Measurements from ENCODE around the gene CLASP2.

DNA sequence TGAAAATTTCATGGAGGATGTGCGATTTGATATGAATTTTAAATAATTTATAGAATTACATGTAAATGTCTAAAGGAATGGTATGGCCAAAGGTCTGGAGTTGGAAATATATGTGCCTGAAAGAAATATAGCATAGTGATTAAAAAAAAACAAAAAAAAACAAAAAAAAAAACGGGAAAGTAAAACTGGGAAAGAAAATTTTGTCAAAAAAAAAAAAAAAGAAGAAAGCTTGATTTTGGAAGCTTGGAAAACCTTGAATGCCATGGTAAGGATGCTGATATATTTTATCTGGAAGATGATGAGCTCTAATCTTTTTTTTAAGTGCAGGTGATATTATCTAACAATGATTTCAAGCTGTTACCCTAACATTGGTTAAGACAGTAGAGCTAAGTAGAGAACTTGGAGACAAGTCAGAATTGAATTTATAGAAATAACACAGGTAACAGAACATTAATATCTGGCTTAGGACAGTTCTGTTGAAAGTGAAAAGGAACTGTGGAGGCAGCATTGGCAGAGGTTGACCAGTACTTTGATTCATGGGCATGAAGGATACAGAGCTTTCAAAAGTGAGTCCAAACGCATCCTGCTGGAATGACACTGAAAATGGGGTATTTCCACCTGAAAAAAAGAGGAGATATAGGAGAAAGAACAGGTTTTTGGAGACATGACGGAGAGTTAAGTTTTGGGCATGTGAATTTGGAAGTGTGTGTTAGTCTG, 27.9 kb downstream of the RBMS3 start:
- PRO-cap: no peak
CAGE:
- cytosol, long polyA minus RNA: no peak
- cytosol, long polyA plus RNA: no peak
- long polyA plus RNA: no peak
- nucleus, long polyA minus RNA: no peak
- nucleus, long polyA plus RNA: no peak

- PRO-cap: no peak
CAGE:
- cytosol, long polyA minus RNA: no peak
- cytosol, long polyA plus RNA: no peak
- long polyA plus RNA: no peak
- nucleus, long polyA minus RNA: no peak
- nucleus, long polyA plus RNA: no peak
These were observed 280.9 kb upstream of the TGFBR2 start for GRCh38 chr3:30325404-30325964.

- PRO-cap: bidirectional peak, plus-strand start at chr3:30342580, minus-strand start at chr3:30342461
CAGE:
- cytosol, long polyA minus RNA: no peak
- cytosol, long polyA plus RNA: no peak
- long polyA plus RNA: no peak
- nucleus, long polyA minus RNA: start-site peak on the minus strand at chr3:30342412-30342477, 37 reads; start-site peak on the plus strand at chr3:30342580-30342650, 34 reads
- nucleus, long polyA plus RNA: no peak
These were observed 264.0 kb upstream of the TGFBR2 start for GRCh38 chr3:30342352-30342869.

- PRO-cap: no peak
CAGE:
- cytosol, long polyA minus RNA: no peak
- cytosol, long polyA plus RNA: no peak
- long polyA plus RNA: no peak
- nucleus, long polyA minus RNA: no peak
- nucleus, long polyA plus RNA: no peak
These were observed 180.2 kb upstream of the TGFBR2 start for GRCh38 chr3:30426096-30426632.

DNA sequence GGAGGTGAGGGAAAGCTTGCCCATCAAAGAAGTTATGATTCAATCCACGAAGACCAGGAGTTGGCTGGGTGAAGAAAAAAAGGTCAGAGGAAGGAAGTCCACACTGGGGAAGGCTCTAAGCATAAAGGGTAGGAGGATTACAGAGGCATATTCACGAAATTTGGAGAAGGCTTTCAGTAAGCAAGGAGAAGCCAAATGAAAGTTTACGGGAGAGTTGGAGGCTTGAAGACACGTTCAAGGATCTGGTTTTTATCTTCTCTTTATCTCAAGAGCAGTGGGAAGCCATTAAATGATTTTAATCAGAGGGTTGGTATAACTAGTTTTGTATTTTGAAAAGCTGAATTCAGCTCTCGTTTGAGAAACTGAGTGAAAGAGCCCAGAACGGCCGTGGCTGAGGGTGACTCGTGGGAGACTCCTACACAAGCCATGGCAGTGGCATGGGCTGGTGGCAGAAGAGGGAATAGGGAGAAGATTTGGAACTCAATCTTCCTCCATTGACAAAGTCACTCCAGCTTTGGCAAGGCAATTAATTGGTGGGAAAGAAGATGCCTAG, 1.7 kb upstream of the TGFBR2 start:
- PRO-cap: no peak
CAGE:
- cytosol, long polyA minus RNA: no peak
- cytosol, long polyA plus RNA: no peak
- long polyA plus RNA: no peak
- nucleus, long polyA minus RNA: no peak
- nucleus, long polyA plus RNA: no peak

GRCh38 chr3:31461975-31462728, 70.6 kb upstream of the STT3B start:
- PRO-cap: no peak
CAGE:
- cytosol, long polyA minus RNA: no peak
- cytosol, long polyA plus RNA: no peak
- long polyA plus RNA: no peak
- nucleus, long polyA minus RNA: no peak
- nucleus, long polyA plus RNA: no peak

DNA sequence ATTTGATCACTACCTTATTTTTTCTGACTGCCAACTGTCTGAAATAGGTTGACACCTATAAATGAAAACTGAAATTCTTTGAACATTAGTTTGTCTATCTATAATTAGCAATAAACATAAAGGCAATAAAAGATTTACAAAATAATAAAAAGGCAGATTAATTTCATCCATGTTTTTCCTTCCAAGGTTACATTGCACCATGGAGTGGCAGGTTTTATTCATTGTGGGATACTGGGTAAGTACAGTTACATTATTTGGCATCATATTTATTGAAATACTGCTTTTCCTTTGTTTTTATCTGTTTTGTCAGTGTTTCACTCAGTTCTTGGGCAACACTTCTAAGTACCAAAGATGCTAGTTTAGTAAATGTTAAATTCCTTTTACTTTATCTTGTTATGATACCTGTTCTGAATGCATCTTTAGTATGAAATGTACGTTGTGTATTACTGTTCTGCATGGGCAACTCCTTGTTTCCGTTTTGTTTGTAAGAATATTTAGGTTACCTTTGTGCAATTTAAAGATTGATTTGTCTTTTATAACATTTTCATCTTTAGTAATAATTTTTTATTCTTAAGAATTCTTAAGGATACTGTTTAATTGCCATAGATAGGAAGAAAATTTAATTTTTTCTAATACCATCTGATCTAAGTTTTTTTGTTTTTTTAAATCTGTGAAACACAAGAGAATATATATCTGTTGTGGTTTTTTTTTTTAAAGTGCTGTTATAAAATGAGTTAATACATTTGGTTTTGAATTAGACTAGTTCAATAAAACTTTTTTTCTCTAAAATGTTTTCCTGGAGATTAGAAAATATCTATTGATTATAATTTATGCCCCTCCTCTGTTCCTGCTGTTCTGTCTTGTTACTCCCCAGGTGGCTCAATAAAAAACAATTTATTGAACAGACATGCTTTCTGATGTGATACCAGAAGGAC, 85.3 kb downstream of the STT3B start:
- PRO-cap: no peak
CAGE:
- cytosol, long polyA minus RNA: no peak
- cytosol, long polyA plus RNA: no peak
- long polyA plus RNA: no peak
- nucleus, long polyA minus RNA: no peak
- nucleus, long polyA plus RNA: no peak

DNA sequence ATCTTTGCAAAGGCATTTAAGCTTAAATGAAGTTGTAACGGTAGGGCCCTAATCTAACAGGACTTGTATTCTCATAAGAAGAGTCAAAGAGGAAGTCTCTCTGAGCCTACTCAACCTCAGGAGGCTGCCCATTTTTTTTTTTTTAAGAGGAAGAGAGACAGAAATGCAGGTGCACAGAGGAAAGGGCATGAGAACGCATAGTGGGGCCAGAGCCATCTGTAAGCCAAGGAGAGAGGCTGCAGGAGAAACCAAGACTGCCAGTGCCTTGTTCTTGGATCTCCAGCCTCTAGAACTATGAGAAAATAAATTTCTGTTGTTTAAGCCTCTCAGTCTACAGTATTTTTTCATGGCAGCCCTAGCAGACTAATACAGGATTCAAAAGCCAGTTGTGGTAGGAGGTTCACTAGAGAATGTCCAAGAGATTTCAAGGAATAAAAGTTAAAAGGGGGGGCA, 28.5 kb downstream of the ZNF860 start:
- PRO-cap: no peak
CAGE:
- cytosol, long polyA minus RNA: no peak
- cytosol, long polyA plus RNA: no peak
- long polyA plus RNA: no peak
- nucleus, long polyA minus RNA: no peak
- nucleus, long polyA plus RNA: no peak

- PRO-cap: no peak
CAGE:
- cytosol, long polyA minus RNA: no peak
- cytosol, long polyA plus RNA: no peak
- long polyA plus RNA: no peak
- nucleus, long polyA minus RNA: no peak
- nucleus, long polyA plus RNA: no peak
These were observed 31.3 kb downstream of the CMTM7 start for GRCh38 chr3:32422910-32423484.

DNA sequence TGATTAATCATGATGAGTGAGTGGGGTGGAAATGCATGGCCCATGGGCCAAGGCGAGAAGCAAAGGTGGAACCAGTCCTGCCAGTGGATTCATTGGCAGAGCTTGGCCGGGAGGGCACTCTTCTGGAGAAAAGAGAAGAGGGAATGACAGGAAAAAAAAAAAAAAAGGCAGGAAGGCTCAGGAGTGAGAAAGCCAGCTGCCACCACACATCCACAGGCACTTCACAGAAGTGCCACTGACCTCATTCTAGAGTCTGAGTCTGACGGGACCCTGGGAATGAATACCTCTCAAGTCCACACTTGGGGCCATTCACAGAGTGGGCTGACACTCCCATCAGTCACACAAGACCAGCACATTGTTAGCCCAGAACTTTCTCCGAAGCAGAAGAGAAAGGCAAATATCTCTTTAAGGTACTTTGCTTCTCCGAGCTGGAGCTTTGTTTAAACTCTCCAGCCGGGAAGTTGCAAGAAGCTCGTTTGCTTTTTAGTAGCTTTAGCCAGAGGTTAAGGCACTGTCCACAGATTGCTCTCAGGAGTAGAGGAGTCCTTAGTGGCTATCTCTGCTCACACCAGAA, 53.9 kb downstream of the CMTM6 start:
- PRO-cap: no peak
CAGE:
- cytosol, long polyA minus RNA: no peak
- cytosol, long polyA plus RNA: no peak
- long polyA plus RNA: no peak
- nucleus, long polyA minus RNA: no peak
- nucleus, long polyA plus RNA: no peak

GRCh38 chr3:32453901-32454829, 48.5 kb downstream of the CMTM6 start:
- PRO-cap: no peak
CAGE:
- cytosol, long polyA minus RNA: no peak
- cytosol, long polyA plus RNA: no peak
- long polyA plus RNA: no peak
- nucleus, long polyA minus RNA: no peak
- nucleus, long polyA plus RNA: no peak

DNA sequence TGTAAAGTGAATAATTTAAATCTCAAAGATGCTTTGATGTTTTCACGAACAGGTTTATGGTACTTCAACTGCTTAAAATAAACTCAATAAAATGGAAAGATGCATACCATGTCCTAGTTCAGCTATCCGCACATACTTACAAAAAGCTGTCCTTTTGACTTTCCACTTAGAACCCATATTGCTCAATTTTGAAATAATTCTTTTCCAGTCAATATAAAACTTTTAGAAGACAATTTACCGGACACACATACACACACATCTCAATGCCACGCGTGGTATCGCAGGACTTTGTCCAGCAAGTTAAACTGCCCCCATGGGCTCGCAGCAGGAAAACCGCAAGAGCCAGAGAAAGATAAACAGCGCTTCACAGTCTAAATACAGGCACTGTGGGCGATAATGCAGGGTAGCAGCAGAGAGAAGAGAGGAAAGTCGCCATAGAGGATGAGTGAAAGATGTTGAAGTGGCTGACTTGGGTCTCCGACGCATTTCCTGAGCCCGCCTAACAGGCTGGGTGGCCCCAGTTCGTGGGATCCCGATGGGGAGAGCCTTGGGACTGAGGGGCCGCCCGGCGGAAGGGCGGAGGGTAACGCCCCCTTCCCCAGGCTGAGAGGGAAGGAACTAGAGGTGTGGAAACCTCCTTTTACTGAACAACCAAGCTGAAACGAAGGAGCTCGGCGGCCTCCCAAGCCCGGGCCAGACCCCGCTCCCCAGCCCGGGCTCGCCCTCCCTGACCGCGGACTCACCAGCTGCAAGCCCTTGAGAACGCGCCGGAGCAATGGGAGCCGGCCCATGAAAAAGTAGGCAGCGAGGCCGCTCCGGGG, 577 bp downstream of the CMTM6 start:
- PRO-cap: unidirectional peak, plus-strand start at position 327 of the sequence; unidirectional peak, plus-strand start at position 384 of the sequence
CAGE:
- cytosol, long polyA minus RNA: no peak
- cytosol, long polyA plus RNA: no peak
- long polyA plus RNA: no peak
- nucleus, long polyA minus RNA: start-site peak on the plus strand centred at position 636 of the sequence, 6 bp wide, 6 reads
- nucleus, long polyA plus RNA: no peak

- PRO-cap: bidirectional peak, plus-strand start at chr3:33114647, minus-strand start at chr3:33114429
CAGE:
- cytosol, long polyA minus RNA: no peak
- cytosol, long polyA plus RNA: no peak
- long polyA plus RNA: no peak
- nucleus, long polyA minus RNA: no peak
- nucleus, long polyA plus RNA: no peak
These were observed 567 bp downstream of the CRTAP start for GRCh38 chr3:33114314-33114848.

GRCh38 chr3:33124206-33124787, 10.5 kb downstream of the CRTAP start:
- PRO-cap: no peak
CAGE:
- cytosol, long polyA minus RNA: no peak
- cytosol, long polyA plus RNA: no peak
- long polyA plus RNA: no peak
- nucleus, long polyA minus RNA: no peak
- nucleus, long polyA plus RNA: no peak

GRCh38 chr3:33551041-33552113, 111.2 kb upstream of the UBP1 start:
- PRO-cap: no peak
CAGE:
- cytosol, long polyA minus RNA: no peak
- cytosol, long polyA plus RNA: no peak
- long polyA plus RNA: no peak
- nucleus, long polyA minus RNA: no peak
- nucleus, long polyA plus RNA: no peak

- PRO-cap: unidirectional peak, plus-strand start at chr3:33578553
CAGE:
- cytosol, long polyA minus RNA: no peak
- cytosol, long polyA plus RNA: no peak
- long polyA plus RNA: no peak
- nucleus, long polyA minus RNA: no peak
- nucleus, long polyA plus RNA: no peak
These were observed 138.1 kb upstream of the UBP1 start for GRCh38 chr3:33578334-33578774.

DNA sequence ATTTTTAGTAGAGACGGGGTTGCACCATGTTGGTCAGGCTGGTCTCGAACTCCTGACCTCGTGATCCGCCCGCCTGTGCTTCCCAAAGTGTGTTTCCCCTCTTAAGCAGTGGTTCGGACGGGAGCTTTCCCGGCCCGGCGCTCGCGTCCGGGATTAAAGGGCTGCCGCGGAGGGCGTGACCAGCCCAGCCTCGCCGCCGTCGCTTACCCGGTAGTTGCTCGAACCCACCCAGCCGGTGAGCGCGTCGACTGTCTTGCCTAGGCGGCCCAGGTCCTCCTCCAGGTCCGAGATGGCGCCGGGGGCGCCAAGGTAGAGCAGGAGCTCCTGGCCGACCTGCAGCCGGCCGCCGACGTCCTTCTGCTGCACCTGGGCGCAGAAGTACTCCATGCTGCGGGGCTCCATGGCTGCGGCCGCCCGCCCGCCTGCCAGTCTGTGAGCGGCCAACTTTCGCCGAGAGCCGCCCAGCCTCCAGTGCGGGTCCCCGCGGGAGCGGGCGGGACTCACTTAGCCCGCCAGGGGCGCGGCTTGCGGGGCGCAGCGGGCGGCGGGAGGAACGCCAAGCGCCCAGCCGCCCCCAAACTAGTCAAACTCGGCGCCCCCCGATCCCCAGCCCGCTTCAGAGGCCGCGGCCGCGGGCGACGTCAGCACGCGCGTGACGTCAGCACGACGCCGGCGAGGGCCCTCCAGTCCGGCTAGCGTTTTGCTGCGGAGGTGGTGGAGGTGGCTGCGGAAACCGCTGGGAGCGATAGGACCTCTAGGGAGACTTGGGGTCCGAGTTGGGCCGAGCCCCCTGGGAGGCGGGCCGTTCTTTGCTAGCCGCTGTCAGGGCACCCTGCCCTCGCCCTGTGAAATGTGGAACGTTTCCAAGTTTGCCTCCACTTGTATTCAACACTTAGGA, at the start of gene CLASP2:
Gene CLASP2, minus strand, starts transcription at position 654 of the 898 bp plus-strand sequence.
- PRO-cap: bidirectional peak, plus-strand start at position 213 of the sequence, minus-strand start at position 155 of the sequence; bidirectional peak, plus-strand start at position 686 of the sequence, minus-strand start at position 646 of the sequence
CAGE:
- cytosol, long polyA minus RNA: start-site peak on the minus strand centred at position 619 of the sequence, 13 bp wide, 27 reads
- cytosol, long polyA plus RNA: no peak
- long polyA plus RNA: start-site peak on the minus strand centred at position 604 of the sequence, 47 bp wide, 32 and 23 reads in 2 replicates
- nucleus, long polyA minus RNA: no peak
- nucleus, long polyA plus RNA: start-site peak on the minus strand centred at position 623 of the sequence, 64 bp wide, 38 and 43 reads in 2 replicates

GRCh38 chr3:35638999-35639131, 460 bp upstream of the ARPP21 start:
- PRO-cap: no peak
CAGE:
- cytosol, long polyA minus RNA: no peak
- cytosol, long polyA plus RNA: no peak
- long polyA plus RNA: no peak
- nucleus, long polyA minus RNA: no peak
- nucleus, long polyA plus RNA: no peak

DNA sequence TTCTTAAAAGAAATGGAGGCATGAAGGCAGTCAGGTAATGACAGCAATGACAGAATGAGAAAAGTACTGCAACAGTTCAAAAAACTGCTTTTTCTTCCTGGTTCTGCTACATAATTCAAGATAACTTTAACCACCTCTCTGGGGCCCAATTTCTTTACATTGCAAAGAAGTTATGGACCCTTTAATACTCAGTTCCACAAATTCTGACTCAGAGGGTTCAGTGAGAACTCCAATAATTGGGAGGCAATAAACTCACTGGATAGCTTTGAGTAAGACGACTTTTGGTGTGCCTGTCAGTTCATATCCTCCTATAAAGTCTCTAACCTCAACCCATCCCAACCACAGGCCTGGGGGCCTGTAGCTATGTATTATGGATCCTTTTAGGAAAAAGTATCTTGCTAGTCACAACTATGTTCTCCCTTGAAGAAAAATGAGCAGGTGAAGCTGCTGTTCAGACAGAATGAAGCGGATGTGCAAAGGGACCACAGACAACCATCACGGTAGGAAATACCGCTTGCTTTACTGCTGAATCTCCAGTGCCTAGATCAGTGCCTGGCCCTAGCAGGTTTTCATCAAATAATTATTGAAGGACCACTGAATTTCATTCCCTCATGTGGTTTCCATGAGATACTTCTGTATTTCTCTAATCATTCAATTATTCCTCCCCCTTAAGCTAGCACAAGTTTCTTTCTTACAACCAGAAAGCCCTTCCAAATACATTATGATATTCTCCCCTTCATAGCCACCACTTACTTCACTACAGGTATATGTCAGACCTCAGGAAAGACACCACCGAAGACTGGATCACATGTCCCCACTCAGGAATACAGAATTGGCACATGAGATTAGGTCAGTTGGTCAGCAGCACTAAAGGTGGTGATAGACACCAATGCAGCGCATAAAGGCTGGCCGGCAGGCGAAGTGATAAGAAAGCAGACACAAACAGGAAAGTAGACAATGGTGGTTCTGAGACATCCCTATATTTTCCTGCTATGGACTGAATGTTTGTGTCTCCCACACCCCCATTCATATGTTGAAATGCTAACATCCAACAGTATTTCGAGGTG, 10.2 kb downstream of the EPM2AIP1 start:
- PRO-cap: no peak
CAGE:
- cytosol, long polyA minus RNA: no peak
- cytosol, long polyA plus RNA: no peak
- long polyA plus RNA: no peak
- nucleus, long polyA minus RNA: no peak
- nucleus, long polyA plus RNA: no peak

DNA sequence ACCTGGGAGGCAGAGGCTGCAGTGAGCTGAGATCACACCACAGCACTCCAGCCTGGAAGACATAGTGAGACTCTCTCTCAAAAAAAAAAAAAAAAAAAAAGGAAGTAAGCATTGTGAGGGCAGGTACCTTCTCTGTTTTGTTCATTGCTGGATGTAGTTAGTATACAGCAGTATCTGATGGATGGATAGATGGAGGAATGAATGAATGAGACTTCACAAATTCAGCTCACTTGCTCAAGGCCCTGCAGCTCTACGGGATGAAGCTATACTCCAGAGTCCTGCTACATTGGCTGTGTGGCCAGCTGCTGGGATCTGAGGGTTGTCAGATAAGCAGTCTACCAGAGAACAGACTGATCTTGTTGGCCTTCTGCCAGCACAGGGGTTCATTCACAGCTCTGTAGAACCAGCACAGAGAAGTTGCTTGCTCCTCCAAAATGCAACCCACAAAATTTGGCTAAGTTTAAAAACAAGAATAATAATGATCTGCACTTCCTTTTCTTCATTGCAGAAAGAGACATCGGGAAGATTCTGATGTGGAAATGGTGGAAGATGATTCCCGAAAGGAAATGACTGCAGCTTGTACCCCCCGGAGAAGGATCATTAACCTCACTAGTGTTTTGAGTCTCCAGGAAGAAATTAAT, 35.1 kb downstream of the MLH1 start:
- PRO-cap: no peak
CAGE:
- cytosol, long polyA minus RNA: no peak
- cytosol, long polyA plus RNA: no peak
- long polyA plus RNA: no peak
- nucleus, long polyA minus RNA: no peak
- nucleus, long polyA plus RNA: no peak

Measured in endothelial cell of umbilical vein (primary cell).